SUDHL5 (cell line): ENCODE results near the gene RFPL4B.

- PRO-cap: no peak
Measured at GRCh38 chr6:109491223-109491954, 8.4 kb upstream of the ZBTB24 start.

GRCh38 chr6:109967798-109968380 lies 10.2 kb upstream of the GPR6 start:
- PRO-cap: no peak

DNA sequence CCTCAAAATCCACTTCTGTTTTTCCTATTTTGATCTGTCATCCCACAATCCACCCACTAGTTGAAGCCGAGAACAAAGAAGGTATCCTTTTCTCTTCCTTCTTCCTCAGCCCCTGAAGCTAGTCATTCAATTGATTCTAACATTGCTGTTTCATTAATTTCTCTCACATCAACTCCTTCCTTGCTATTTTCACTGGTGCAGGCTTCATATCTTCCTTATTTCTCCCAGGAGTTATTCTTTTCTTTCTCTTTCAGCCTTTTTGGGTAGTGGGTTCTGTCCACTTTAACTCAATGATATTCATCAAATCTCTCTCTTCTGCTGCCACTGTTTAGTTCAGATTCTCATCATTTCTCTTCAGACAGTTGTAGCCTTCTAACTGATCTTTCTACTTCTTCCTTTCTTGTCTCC lies 2.2 kb downstream of the CDC40 start:
- PRO-cap: no peak

DNA sequence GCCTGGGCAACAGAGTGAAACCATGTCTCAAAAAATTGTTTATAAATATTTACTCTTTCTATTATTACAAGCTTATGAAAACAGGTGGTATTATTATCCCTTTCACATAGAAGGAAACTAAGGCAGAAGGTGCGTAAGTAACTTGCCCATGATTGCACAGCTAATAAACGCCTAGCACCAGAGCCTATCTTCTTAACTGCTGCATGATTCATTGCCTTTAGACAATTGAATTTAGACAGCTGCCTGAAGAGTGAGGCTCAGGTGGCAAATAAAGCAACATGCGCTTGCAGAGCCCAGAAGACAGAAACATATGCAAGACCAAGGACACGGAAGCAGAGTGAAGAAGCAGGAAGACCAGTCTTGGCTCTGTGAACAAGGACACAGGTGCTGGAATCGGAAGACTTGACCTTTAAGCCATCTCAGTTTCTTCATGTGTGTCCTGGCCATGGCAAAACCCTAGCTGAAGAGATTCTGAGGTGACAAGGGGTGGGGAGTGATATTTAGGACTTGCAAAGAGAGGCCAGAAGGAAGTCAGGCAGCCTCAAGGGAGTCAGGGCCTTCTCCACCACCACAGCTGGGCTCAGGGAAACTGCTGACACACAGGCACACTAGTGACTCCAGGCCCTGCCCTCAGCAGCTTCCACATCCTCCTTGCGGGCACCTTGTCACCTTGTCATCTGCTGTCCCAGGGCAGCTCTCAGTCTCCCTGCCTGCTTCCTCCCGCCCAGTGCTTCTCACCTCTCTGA lies 91.7 kb upstream of the SLC22A16 start:
- PRO-cap: no peak

- PRO-cap: no peak
Measured at GRCh38 chr6:110738638-110739458, 76.4 kb downstream of the CDK19 start.

DNA sequence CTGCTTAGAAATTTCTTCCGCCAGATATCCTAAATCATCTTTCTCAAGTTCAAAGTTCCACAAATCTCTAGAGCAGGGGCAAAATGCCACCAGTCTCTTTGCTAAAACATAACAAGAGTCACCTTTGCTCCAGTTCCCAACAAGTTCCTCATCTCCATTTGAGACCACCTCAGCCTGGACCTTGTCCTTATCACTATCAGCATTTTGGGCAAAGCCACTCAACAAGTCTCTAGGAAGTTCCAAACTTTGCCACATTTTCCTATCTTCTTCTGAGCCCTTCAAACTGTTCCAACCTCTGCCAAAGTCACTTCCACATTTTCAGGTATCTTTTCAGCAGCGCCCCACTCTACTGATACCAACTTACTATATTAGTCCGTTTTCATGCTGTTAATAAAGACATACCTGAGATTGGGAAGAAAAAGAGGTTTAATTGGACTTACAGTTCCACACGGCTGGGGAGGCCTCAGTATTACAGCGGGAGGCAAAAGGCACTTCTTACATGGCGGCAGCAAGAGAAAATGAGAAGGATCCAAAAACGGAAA lies 43.4 kb downstream of the CDK19 start:
- PRO-cap: no peak

DNA sequence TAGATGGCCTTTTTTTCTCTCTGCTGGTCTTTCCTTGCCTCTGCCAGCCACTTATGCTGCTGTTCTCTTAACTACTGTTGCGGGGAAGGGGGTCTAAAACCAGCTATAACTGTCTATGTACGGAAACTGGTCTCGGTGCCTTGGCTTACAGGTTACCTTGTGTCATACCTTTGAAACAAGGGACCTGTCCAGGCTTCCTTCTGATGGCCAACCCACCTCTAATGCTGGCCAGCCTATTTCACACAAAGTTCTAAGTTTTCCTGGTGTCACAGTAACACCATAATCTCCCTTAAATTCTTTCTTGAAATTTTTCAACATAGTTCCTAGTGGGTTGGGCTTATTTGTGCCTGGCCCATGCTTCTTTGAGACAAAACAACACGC lies 30.0 kb downstream of the MFSD4B start:
- PRO-cap: no peak

- PRO-cap: no peak
Measured at GRCh38 chr6:111374369-111374937, 108.6 kb downstream of the REV3L start.

DNA sequence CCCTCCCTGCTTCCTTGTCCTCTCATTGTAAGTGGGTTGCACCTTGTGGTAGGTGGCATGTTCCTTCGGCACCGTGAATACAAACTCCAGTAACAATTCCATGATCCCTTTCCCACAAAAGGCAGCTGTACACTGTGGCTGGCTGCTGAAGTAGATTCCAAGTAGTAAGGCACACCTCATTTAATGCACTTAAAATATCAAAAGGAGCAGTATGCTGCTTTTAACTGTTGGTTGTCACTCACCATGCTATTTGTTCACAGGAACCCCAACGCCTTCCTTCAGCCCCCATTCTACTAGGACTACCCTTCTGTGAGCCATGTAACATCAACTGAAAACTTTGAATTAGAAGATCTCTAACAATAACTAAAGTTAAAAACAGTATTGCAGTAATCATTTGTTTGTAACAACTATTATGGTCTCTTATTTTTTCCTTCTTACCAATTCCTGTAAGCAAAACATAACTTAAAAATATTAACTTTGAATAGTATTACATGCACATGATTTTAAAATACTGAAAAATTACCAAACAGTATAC lies 8.6 kb downstream of the REV3L start:
- PRO-cap: no peak

- PRO-cap: no peak
Measured at GRCh38 chr6:111478072-111478537, 4.9 kb downstream of the REV3L start.

- PRO-cap: bidirectional peak, plus-strand start at chr6:111483537, minus-strand start at chr6:111483167; bidirectional peak, plus-strand start at chr6:111483613, minus-strand start at chr6:111483618; bidirectional peak, plus-strand start at chr6:111483899, minus-strand start at chr6:111483711
Measured at GRCh38 chr6:111483349-111483998, 456 bp upstream of the REV3L start.

- PRO-cap: no peak
Measured at GRCh38 chr6:111574256-111574983, 31.3 kb downstream of the TRAF3IP2 start.

- PRO-cap: no peak
Measured at GRCh38 chr6:111666607-111667242, 61.0 kb upstream of the TRAF3IP2 start.

DNA sequence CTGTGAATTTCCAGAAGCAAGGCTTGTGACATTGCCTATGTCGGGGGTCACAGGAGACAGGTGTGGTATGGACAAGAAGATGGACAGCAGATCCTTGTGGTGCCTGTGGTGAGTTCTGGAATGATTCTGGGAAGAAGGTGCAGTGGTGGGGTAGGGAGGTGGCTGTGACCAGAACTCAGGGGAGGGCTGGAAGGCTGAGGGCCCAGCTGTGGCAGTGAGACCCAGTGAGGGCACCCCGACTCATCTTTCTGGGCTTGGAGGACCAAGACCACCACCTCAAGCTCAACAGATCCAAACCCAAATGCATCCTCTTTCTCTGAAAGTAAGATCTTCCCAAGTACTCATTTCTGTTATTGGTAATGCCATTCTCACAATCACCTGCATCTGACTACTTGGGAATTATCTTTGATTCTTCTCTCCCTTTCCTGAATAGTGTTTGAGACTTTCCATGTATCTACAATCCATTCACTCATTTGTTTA lies 84.5 kb upstream of the TRAF3IP2 start:
- PRO-cap: no peak

GRCh38 chr6:111714916-111715816 lies 109.5 kb upstream of the TRAF3IP2 start:
- PRO-cap: no peak

DNA sequence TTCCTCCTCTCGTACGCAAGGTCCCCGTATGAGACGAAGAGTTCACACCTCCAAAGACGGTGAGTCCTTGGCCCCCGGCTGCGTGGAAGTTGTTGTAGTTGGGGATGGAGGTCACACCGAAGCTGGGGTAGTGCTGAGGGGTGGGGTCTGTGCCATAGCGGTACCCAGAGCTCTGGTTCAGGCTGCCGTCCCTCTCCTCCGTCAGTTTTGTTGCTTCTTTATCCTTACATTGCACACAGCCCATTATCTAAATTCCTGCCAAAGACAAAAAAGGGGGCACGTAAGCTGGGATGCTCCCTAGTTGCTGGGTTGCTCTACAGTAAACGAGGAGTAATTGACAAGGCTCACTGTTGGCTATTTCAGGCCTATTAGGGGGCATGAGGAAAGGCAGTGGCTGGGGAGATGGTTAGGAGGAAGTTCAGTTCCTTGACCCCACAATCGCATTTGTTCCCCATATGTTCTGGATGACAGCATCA lies 114.2 kb upstream of the TRAF3IP2 start:
- PRO-cap: no peak

DNA sequence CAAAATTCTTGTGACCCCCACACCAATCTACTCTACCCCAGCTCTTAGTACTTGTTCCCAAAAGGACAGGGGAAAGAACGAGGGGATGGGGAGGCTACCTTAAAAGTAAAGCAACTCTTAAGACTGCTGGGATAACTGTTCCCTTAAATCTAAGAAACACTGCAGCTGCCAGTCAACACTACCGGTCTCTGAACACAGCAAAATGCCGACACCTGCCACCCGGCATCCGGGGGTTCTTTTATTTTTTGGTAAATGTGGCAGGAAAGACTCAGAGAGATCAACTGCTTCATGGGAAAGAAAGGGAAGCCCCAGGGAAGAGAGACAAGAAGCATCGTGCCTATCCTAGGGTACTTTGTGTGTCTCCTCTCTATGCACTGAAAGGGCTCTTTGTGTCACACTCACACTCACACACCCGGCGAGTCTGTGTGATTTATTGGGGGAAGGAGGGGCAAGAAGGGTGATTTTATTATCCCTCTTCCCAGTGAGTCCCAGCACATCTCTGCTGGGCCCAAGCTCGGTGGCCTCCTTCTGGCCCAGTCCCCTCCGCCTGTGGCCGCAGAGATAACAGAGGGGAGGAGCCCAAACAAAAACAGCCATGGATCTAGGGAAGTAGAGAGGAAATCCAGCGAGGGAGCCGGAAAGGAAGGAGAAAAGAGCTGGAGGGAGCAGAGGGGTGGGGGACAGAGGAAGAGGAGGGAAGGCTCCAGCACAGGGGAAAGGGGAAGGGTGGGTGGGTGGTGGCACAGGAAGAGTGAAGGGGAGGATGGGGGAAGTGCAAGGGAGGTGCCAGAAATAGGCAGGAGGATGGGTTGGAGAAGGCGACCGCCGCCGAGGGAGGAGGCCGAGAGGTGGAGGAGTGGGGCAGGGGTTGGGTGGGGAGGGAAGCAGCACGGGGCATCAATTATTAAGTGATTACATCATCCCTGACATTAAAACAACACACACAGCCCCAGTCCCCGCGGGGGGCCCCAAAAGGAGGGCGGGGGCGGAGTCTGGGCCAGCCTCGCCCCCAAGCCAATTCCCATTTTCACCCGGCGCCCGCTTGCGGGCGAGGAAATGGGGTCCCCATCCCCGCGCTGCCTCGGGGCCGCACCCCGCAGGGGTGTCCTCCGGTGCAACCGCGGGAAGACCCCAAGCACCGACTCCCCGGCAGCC lies 1.2 kb downstream of the FYN start:
- PRO-cap: no peak

GRCh38 chr6:111888684-111889791 lies 15.8 kb upstream of the FYN start:
- PRO-cap: no peak

GRCh38 chr6:111960026-111960379 lies 86.8 kb upstream of the FYN start:
- PRO-cap: no peak

DNA sequence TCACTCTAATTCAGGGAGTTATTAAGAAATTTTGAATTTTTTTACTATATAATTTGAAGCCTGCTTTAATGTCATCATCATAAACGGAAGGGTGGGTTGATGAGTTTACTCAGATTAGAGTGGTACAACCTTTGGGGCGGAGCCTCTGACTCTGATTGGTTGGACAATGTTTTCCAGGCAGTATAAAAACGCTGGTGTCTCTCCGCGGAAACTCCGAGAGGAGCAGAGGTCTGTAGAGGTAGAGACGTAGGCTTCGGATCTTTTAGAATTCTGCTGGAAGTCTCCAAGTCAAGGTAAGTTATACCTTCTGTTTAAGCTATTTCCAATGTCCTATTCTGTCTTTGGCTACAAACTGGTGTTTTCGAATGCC lies at the start of gene RFPL4B:
RFPL4B (plus strand) TSS at position 216 of the 370 bp plus-strand sequence.
- PRO-cap: no peak